ENCODE measurements around a stretch of chr10.

GRCh38 chr10:111076073-111076656, 664 bp upstream of the ADRA2A start:
- PRO-cap = no peak

DNA sequence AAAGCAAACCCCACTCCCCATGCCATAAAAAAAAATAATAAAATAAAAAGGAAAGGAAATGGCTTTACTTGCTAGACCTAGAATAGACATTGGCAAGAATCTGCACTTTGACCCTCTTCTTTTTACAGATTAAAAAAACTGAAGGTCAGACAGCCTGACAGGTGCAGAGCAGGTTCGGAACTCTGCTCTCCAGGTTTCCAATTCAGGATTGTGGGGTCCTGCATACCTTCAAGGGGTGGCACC, 93.8 kb downstream of the GPAM start:
- PRO-cap = no peak

DNA sequence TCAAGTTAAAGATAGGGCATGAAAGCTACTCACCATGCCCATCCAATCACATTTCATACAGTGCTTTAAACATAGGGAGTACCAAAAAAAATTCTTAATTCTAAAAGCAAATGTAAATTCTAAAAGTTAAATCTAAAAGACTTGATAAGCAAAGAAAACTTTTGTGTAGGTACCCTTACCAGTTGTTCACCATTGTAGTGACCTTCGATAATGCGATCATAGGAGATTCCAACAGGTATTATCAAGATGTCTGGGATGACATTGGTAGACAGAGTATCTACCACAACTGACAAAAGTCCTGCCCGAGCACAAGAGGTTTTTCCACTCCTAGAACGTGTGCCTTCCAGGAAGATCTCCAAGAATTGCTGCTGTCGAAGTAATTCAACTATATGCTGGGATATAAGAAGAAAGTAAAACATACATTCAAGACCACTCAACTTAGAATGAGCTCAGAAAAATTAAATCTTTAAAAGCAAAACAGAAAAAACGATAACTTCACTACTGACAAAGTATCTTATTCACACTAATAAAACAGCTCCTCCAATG, 15.4 kb downstream of the GPAM start:
- PRO-cap = no peak

GRCh38 chr10:112261257-112261592, 22.0 kb upstream of the TECTB start:
- PRO-cap = no peak

DNA sequence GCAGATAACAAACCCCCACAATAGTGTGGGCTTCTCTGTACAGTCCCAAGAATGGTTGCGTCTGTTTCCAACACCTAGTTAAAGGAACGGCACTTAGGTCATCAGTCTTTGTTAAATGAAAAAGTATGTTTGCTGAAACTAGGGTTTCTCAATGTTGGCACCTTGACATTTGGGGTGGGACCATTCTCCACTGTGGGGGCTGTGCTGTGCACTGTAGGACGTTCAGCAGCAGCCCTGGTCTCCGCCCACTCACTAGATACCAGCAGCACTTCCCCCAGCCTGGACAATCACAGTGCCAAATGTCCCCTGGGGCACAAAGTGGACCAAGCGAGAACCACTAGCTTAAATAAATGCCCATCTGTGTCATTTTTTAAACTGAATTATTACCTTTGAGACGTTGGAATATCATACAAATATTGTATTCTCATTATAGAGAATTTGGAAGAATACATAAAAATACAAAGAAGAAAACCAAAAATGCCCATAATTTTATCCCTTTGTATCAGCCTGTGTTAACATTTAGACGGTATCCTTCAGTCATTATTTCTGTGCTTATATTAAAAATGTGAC, 13.9 kb downstream of the TECTB start:
- PRO-cap = no peak

GRCh38 chr10:112374422-112374870, 530 bp downstream of the ACSL5 start:
- PRO-cap = bidirectional peak, plus-strand start at chr10:112375094, minus-strand start at chr10:112374810

GRCh38 chr10:112375855-112376530, 2.1 kb downstream of the ACSL5 start:
- PRO-cap = bidirectional peak, plus-strand start at chr10:112376242, minus-strand start at chr10:112376167

DNA sequence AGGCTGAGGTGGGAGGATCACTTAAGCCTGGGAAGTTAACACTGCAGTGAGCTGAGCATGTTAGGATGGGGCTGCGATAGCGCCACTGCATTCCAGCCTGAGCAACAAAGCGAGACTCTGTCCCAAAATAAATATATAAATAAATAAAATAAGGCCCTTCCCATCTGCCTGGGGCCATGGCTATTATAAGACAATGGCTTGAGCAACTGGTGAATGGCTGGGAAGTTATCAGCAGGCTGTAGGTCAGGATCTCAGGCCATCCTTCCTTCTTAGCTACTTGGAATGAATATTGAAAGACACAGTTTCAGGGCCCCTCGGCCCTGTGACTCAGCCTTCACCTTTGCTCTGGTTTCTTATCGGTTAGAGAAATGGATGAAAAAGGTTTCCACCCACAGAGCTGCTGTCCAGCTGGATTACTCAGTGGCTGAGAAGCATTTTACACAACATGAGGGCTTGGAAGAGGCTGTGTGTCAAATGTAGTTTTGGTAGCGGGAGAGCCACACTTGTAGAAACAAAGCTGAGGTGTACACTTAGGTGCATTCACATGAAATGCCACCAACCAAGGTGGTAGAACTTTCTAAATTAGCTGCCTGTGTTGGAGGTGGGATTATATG, 9.4 kb downstream of the ACSL5 start:
- PRO-cap = bidirectional peak, plus-strand start at position 443 of the sequence, minus-strand start at position 271 of the sequence

DNA sequence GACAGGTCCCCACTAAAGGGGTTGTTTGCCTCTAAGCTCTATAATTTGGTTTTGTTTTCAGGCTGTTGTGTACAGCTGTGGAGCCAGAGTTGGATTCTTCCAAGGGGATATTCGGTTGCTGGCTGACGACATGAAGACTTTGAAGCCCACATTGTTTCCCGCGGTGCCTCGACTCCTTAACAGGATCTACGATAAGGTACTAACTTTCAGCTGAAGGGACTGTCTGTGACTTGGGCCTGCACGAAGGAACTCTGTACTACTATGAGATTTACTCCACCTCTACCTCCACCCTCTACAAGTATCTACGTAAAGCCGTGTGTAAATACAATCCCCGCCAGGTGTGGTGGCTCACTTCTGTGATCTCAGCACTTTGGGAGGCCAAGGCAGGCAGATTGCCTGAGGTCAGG, 33.6 kb downstream of the ZDHHC6 start:
- PRO-cap = unidirectional peak, minus-strand start at position 253 of the sequence

DNA sequence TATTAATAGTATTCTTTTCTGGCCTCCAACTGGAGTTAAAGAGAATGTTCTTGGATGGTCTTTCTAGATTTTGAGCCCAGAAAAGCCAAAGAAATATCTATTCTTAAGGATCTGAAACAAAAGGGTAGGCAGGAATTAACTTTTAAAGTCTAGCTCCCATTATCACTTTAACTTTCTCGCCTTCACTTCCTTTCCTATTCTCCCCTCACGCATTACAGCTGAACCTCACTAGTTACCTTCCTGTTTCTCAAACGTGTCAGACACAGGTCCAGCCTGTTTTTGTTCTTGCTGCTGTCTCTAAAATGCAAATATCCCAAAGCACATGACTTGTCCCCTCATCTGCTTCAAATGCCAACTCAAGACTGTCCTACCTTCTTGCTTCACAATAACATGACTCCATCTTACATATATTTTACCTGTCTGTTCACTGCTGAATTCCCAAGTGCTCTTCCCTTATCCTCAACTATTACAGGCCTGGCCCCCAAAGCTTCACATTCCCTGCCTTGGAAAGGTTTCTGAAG, 17.6 kb downstream of the ZDHHC6 start:
- PRO-cap = no peak

- PRO-cap = no peak
These were observed 1.5 kb downstream of the ZDHHC6 start for GRCh38 chr10:112445156-112445641.

- PRO-cap = no peak
These were observed 146.2 kb upstream of the TCF7L2 start for GRCh38 chr10:112803737-112804416.

GRCh38 chr10:112826068-112826956, 123.7 kb upstream of the TCF7L2 start:
- PRO-cap = no peak

DNA sequence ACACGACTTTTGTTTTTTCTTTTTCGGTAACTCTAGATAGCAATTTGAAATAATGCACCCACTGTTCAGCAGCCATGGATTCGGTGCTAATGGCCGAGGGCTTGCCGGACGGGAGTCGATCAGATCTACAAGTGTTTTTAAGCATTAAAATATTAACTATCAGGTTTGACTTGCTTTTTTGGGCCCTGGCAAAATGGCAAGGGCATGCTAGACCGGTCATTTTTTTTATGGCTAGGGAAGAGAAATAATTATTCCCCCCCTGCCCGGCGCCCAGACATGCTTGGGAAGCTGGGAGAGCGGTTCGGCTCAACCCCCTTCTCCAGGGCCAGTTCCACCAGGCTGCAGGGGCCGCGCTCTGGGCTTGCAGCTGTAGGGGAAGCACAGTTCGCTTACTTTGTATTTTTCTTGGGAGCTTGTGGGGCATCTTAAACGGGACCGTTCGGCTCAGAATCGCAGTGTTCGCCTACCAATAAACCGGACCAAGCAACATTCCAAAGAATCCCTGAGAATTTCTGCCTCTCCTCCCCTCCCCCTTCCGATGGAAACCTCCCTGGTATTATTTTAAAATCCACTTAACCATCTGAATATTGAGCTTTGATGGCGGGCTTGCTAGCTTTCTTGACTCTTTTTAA, 3.1 kb downstream of the TCF7L2 start:
- PRO-cap = bidirectional peak, plus-strand start at position 277 of the sequence, minus-strand start at position 227 of the sequence

GRCh38 chr10:113057677-113059135, 108.2 kb downstream of the TCF7L2 start:
- PRO-cap = no peak

GRCh38 chr10:113106891-113107407, 156.9 kb downstream of the TCF7L2 start:
- PRO-cap = no peak

- PRO-cap = no peak
These were observed 158.4 kb downstream of the TCF7L2 start for GRCh38 chr10:113108149-113109135.

DNA sequence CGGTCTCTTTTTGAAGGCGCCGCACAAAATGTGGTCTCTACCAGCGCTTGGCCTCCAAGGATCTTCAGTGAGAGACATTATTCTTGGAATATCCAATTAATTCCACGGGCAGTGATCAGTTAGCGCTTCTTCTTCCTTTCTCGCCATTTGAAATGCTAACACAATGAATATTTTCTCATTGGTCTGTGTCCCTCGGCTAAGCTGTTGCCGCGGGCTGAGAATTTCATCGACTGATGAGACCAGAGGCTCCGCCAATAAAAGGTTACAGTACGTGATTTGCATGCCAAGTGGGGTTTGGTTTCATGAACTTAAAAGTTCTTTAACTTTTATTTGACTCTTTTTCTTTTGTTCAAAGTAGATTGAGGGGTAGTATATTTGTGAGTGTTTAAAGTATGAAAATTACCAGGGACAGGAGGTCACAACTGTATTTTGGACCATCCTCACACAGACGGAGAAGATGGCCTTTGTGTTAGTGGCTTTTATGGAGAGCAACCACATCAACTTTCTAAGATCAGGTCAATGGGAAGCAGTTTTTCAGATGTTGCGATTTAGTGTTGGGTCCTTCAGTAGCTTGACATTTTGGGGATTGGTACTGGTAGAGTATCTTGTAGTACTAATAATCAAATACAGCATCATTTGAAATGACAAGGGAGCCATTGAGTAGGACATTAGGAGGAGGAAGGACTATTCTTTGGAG, 170.0 kb downstream of the TCF7L2 start:
- PRO-cap = no peak

DNA sequence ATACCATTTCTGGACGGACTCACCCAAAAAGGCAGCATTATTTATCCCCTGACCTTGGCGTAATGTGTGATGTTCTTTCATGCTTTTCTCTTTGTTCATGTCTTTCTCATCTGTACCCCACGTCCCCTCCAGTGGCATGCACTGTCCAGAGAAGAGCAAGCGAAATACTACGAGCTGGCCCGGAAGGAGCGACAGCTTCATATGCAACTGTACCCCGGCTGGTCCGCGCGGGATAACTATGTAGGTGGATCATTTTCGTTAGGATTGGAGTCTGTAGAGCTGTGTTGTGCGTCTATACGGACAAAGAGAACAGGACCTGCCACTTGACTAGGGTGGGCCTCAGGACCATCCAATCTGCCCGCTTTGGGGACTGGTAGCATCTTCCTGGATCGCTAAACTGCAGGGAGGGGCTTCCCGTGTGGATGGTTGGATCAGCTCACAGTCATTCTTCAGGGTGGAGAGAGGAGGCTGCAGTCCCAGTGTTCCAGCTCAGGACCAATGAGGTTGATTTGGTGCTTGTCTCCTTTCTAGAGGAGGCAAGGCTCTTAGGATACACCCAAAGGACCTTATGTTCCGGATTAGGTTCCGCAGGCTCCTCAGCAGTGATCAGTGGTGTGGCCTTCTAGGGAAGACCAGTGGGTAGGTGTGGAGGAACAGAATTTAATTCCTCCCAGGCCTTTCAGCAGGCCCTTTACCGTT, 202.3 kb downstream of the TCF7L2 start:
- PRO-cap = no peak

- PRO-cap = no peak
These were observed 127.3 kb upstream of the HABP2 start for GRCh38 chr10:113425504-113425997.